Ascending aorta (tissue), 1 donor: ENCODE data around the gene SH3BP4.

DNA sequence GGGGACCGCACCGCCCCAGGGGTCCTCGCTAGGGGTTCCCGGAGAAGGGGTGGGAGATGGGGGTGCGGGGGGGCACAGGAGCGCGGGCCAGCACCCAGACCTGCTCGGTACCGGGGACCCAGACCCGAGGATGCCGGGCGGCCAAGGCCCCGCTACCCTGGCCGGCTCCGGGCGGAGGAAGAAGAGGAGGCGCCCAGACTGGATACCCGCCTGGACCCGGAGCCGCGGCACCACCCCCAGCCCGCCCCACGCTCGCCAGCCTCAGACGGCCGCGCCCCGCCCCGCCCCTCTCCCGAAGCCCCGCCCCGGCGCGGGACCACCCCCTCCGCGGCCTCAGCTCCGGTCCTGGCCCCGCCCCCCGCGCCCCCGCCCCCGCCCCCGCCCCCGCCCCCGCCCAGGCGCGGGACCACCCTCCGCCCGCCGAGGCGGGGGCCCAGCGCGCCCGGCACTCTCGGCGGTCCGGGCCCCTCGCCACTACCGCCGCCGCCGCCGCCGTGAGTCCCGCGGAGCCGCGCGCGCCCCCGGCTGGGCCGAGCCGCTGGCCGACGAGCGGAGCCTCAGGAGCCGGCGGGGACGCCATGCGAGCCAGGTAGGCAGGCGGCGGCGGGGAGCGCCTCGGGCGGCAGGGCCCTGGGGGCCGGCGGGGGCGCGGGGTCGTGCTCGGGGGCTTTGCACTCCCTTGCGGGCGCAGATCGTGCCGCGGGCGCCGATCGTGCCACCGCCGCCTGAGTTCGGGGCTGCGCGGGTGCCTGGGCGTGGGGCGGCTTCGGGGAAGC is at the start of gene SH3BP4:
TSS of gene SH3BP4 (plus strand) at position 436 of the 776 bp plus-strand sequence.
- PRO-cap: bidirectional peak, plus-strand start at position 448 of the sequence, minus-strand start at position 291 of the sequence

DNA sequence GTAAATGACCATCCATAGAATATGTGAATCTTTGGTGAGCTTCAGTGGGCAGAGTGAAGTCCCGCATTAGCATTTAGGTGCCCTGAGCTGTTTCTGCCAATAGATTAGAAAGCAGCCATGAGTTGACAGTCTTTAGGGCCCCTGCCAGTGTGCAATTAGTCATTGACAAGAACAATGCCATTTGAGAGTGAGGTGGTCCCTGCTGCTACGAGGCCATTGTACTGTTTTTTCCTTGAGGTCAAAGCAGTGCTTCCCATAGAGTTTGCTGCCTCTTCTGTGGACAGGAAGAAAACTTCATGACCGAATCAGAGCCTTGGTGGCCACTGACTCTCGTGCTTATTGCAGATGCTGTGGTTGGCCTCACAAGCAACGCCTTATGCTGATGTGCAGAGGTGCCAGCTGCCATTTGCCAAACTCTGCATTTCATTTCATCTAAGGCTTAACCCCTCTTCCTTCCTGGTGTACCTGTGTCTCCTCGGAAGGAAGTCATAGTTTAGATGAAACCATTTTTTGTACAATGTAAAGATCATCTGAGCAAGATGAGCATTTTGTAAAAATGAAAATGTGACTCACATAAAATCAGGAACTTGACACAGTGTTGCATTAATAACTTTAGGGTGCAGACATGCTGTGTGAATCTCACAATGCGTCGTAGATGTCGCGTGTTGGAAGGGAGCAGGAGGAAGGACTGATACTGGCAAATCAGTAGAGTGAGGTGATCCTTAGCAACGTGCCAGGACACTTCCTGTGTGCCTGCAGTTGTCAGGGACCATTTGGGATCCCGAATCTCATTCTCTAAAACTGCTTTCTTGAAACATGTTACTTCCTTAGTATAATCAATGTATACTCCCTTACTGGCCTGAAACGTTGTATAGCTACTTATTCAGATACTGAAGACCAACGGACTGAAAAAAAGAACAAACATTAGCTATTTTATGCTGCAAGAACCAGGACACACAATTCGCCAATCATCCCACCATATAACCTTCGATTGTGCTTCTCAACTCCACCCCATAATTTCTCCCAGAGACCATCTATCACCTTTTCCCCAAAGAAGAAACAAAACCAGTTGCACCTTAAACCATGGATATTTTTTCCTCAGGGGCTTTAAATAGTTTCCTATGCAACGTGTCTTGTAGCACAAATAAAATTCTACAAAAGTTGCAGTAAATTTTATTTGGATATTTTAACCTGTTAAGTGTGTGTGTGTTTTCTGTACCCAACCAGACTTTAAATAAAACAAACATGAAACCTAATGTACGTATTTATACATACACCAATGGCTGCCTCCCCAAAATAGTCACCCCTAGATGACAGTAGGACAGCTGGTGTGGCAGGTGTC is 103.1 kb downstream of the SH3BP4 start:
- PRO-cap: no peak

GRCh38 chr2:235343381-235343723 is 150.5 kb upstream of the AGAP1 start:
- PRO-cap: no peak

- PRO-cap: no peak
Measured at GRCh38 chr2:235541810-235542383, 48.1 kb downstream of the AGAP1 start.

GRCh38 chr2:235607252-235608045 is 113.6 kb downstream of the AGAP1 start:
- PRO-cap: no peak

- PRO-cap: no peak
Measured at GRCh38 chr2:235670649-235671161, 176.9 kb downstream of the AGAP1 start.

- PRO-cap: no peak
Measured at GRCh38 chr2:235792529-235793193, 298.8 kb downstream of the AGAP1 start.

- PRO-cap: no peak
Measured at GRCh38 chr2:236012047-236012441, 156.1 kb downstream of the GBX2 start.

DNA sequence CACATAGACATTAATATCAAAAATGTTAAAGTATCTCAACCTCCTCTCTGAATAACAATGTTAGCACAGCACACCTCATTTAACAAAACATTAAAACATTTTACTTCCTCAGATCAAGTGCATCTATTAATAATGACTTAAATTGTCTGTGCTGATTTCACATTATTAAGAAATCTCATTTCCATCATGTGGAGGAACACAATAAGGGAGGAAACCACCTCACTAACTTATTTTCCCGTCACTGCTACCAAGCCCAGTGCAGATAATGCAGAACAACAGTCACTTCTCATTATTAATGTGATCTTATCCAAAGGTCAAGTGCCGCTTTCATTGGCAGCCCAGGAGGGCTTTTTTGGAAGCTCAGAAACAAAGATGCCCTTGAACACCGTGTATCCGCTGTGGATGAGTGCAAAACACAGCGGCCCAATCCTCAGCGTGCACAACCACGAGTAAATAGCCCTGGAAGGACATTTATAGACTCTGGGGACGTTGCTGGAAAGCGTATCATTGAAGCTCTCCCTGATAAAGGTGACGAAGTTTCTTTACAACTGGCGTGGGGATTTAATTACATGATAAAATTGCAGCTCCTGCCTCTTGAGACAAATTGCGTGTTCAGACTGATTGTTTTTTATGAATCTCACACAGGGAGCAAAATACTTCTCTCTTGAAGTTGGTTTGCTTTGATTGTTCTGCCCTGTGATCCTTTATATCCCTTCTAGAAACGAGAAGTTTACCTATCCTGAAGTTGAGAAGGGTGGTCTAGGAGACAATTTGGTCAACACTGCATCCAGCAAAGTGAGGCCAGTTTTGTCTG is 13.2 kb downstream of the ASB18 start:
- PRO-cap: no peak

DNA sequence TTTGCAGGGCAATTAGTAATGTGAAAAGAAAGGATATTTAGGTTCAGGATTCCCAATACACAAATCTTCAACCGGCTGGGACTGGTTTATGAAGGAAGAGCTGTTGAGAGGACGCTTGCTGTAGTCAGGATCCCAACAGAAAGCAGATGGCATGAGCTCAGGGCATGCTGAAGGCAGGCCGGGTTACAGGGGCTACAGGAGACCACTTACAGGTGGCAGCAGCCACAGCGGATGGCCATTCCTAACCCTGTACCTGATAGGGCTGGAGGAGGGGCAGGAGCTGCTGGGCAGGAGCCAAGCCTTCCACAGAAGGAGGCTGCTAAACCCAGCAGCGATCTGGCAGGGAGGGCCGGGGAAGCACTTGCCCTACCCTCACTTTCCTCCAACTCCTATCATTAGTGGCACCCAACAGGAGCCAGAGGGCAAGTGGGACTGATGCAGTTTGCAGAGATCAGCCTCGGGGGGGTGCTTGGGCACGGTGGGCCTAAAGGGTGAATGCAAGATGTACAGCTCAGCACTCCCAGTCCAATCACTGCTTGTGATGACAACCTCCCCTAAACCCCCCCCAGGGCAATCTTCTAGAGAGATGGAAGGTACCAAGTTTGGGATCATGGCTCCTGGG is 2.0 kb downstream of the ASB18 start:
- PRO-cap: no peak

DNA sequence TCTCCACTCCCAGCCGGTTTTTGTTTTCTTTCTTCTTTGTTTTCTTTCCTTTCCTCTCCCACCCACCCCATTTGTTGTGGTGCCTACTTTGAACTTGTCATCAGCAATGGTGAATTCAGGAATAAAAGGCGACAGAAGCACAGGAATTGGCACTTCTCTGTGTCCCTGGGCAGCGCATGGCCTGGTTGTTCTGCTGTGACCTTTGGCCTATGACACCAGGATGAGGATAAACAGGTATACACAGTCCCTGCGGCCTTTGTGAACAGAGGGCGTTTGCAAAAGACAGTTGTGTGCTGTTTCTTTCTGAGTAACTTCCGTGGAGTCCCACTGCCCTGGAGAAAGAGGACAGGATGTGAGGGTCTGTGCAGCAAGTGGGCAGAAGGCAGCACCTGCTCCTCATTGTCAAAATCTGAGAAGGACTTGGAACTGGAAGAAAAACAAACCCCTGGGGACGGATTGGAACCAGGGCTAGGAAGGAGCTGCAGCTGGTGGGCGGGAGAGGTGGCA is 159.3 kb downstream of the ACKR3 start:
- PRO-cap: no peak

GRCh38 chr2:236754198-236755088 is 184.8 kb downstream of the ACKR3 start:
- PRO-cap: no peak

DNA sequence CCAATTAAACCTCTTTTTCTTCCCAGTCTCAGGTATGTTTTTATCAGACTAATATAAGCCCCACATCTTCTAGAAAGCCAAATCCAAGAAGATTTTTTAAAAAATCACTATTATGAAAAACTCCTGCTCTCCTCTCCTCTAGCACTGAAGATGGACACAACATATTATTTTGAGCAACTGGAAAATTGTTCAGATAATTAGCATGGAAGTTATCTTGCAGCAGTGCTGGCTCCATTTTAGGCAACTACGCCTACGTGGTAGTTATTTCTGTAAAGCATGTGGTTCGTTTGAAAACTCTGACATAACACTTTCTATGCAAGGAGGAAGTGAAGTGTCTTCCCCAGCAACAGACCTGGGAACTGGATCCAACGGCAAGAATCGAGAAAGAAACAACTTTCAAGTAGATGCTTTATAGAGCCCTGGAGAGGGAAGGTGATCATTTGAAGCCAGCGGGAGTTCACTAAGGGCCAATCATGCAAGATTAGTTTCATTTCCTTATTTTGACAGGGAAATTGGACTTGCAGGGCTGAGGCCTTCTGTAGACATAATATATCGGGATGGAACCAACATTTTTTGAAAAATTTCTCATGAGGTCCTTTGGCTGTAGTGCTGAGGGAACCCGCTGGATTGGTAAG is 218.2 kb downstream of the ACKR3 start:
- PRO-cap: no peak

- PRO-cap: no peak
Measured at GRCh38 chr2:236971858-236972373, 113.8 kb upstream of the COPS8 start.

- PRO-cap: no peak
Measured at GRCh38 chr2:237122331-237122693, 36.6 kb downstream of the COPS8 start.

GRCh38 chr2:237208213-237208716 is 122.6 kb downstream of the COPS8 start:
- PRO-cap: no peak

DNA sequence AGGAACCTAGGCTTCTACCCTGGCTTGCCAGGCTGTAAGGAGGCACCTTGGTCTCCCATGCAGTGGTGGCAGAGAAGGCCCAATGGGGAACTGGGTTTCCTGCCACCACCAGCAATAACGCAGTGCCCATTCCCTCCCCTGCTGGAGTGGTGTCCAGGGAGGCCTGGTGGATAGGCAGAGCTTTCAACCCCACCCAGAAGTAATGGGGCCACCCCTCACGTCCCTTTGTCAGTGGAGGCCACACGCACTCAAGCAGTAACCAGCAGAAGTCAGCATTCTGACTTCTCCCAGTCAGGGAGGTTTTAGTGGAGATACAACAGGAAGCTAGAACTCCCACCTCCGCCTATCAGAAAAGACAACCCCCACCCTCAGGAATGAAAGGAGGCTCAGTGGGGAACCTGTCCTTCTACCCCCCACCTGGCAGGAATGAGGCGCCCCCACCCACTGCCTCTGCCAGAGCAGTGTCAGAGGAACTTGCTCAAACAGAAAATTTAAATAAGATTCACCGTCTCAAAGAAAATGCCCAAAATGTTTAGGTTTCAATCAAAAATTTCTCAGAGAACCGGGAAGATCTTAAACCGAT is 132.5 kb downstream of the COPS8 start:
- PRO-cap: no peak

- PRO-cap: no peak
Measured at GRCh38 chr2:237223414-237223874, 137.8 kb downstream of the COPS8 start.

- PRO-cap: no peak
Measured at GRCh38 chr2:237321075-237321606, 92.8 kb downstream of the COL6A3 start.

DNA sequence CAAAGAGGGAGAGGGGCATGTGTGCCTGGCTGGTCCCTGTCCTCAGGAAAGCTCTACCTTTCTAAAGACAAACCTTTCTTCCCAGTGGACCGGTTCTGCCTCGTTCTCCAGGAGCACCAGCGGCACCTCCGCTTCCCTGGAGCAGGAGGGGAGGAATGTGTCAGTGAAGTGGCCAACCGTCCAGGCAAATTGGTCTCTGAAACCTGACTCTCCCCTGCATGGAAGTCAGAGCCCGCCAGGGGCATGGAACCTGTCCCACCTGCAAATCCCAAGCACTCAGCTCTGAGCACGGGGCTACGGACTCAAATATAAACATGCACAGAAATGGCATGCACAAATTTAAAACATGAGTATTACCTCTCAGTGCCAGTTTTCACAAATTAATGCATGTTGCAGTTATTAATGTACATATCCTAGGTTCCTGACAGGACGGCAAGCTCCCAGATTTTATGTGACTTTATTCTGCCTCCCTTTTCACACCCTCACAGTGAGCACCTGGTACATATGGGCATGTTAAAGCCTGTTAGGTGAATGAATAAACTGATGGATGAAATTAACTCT is 62.8 kb downstream of the COL6A3 start:
- PRO-cap: no peak